Mononuclear cell (primary cell): ENCODE data around the genes HAO1, PLCB1 and PLCB4.

- RRBS, result no CpG with 5 or more reads among the region's 10 CpGs
Measured at GRCh38 chr20:5545149-5546325, 65.3 kb downstream of the GPCPD1 start.

GRCh38 chr20:5584486-5585122, 26.2 kb downstream of the GPCPD1 start:
- RRBS, result no CpG with 5 or more reads among the region's 6 CpGs

- RRBS, result no CpG with 5 or more reads among the region's 4 CpGs
Measured at GRCh38 chr20:5653144-5653701, 42.4 kb upstream of the GPCPD1 start.

DNA sequence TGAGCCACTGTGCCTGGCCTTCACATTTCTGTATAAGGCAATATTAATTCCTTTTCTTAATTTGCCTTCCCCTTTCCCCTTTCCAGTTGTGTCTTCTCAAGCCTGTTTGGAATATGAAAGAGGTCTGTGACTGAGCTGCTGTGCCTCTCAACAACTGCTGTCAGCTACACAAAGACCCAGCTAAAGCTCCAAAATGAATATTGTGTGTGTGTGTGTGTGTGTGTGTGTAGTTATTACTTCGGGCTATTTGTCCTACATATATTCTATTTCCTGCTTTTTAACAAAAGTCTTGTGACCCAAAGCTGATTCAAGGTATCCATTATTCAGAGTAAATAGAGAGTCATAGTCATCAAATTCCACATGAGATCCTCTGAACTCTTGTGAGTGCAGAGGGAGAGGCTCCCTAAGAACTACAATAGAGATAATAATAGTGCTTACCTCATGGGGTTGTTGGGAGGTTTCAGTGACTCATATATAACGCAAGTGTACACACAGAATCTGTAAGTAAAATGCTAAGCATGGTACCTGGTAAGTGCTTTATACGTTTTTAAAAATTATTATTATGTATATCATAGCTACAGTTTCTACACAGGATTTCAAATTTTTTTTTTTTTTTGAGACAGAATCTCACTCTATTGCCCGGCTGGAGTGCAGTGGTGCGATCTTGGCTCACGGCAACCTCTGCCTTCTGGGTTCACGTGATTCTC, 43.7 kb upstream of the GPCPD1 start:
- RRBS, result no CpG with 5 or more reads among the region's 7 CpGs

DNA sequence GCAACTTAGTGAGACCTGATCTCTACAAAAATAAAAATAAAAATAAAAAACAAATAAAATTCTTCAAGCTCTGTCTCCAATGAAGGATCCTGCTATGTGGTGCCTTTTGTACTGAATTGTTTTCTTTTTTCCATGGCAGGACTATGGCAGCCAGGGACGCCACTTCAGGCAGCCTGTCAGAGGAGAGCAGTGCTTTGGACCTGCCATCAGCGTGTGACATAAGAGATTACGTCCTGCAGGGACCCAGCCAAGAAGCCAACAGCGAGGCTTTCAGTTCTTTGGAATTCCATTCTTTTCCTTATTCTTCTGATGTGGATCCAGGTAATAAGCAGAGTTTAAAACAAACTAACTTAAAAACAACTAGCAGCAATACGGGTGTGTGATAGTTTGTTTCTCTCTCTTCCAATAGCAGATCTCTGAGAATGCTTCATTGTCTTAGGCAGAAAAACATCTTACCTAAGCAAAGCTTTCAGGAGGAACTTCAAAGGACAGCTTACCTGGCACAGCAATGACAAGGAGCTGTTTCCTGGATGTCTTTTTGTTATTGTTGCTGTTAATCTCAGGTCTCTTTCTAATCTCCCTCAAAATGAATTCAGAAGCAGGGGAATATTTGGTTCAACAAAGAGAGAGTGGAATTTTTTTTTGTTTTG, 22.6 kb downstream of the SHLD1 start:
- RRBS, result no CpG with 5 or more reads among the region's 5 CpGs

DNA sequence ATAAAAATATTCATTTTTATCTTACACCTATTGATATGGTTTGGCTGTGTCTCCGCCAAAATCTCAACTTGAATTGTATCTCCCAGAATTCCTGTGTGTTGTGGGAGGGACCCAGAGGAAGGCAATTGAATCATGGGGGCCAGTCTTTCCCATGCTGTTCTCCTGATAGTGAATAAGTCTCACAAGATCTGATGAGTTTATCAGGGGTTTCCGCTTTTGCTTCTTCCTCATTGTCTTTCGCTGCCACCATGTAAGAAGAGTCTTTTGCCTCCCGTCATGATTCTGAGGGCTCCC, 753 bp upstream of the LRRN4 start:
- RRBS, result no CpG with 5 or more reads among the region's 4 CpGs

GRCh38 chr20:6058401-6059444, 4.9 kb upstream of the LRRN4 start:
- RRBS, result no CpG with 5 or more reads among the region's 9 CpGs

DNA sequence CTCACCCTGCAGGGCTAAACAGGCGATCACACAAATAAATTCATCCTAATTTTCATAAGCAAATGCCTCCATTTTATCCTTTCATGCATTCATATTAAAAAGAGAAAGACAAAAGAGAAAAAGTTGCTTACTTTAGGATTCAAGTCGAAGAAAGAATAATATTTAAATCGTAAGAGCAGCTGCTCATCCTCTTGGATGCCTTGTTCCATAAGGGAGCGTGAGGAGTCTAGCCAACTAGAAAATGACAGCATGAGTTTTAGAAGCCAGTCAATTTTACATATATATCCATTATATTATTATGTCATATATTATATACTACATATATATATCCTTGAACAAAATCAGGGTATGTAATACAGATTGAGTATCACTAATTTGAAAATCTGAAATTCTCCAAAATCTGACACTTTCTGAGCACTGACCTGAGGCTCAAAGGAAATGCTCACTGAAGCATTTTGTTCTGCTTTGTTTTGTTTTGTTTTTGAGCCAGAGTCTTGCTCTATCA, 15.4 kb downstream of the FERMT1 start:
- RRBS, result no CpG with 5 or more reads among the region's 4 CpGs

GRCh38 chr20:6533645-6534613, 233.6 kb upstream of the BMP2 start:
- RRBS, result no CpG with 5 or more reads among the region's 19 CpGs

DNA sequence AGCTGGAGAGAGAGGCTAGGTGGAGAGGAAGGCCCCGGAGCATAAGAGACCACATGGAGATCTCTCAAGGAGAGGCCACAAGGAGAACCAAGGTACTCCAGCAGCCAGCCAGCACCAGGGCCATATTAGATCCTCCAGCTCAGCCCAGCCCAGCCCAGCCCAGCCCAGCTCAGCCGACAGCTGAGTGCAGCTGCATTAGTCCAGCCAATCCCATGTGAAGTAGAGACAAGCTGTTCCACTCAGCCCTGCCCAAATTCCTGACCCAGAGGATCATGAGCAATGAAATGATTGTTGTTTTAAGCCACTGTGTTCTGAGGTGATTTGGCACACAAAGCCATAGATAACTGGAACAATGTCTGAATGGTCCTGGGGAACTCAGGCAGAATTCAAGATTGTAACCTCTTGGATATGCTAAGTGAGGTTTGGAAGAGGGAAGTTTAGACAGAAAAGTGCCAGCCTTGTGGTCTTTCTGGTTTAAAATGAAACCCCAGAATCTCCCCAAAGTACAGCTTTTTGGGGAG, 59.5 kb upstream of the BMP2 start:
- RRBS, result no CpG with 5 or more reads among the region's 2 CpGs

GRCh38 chr20:7096932-7097213, 329.4 kb downstream of the BMP2 start:
- RRBS, result no CpG with 5 or more reads among the region's 2 CpGs

DNA sequence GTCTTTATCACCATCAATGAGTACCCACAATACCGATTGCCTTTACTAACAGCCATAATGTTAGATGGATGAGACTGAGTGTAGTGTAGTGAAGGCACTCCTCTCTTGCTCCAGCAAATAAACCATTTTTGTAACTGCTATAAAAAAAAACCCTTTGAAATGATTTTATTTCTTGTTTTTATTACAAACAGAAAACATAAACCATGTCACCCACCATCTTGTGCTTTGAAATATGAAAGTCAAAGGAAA, 860 bp downstream of the HAO1 start:
- RRBS, result no CpG with 5 or more reads among the region's 1 CpG

DNA sequence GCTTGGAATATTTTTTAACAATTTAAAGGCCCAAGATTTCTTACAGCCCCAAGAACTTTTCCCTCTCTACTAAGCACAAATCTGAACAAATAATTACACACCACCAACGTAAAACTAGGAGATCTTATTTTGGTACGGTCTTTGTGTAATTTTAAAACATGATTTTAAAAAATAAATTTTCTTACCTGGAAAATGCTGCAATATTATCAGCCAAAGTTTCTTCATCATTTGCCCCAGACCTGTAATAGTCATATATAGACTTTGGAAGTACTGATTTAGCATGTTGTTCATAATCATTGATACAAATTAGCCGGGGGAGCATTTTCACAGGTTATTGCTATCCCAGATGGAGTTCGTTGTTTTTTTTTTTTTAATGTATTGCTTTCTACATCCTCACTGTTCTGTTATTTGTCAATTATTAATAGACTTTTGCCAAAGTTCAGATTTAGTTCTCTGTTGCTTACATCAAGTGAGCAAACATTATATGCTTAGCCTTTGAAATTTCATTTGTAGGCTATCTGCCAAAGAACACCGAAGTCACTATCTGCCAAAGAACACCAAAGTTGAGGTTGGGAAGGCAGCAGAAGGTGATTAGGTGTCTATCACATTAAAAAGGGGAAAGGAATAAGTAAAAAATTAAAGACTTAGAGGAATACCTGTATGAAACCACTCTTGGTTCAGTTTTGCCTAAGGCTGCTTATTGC, at the start of gene HAO1:
TSS of gene HAO1 (minus strand) at position 358 of the 704 bp plus-strand sequence.
- RRBS, result no CpG with 5 or more reads among the region's 5 CpGs

GRCh38 chr20:8131934-8132580, at the start of gene PLCB1:
TSS of gene PLCB1 (plus strand) at chr20:8132266.
- RRBS, result 1% methylated on average over 27 of the region's 65 CpGs

- RRBS, result no CpG with 5 or more reads among the region's 5 CpGs
Measured at GRCh38 chr20:8473852-8474931, 342.1 kb downstream of the PLCB1 start.

DNA sequence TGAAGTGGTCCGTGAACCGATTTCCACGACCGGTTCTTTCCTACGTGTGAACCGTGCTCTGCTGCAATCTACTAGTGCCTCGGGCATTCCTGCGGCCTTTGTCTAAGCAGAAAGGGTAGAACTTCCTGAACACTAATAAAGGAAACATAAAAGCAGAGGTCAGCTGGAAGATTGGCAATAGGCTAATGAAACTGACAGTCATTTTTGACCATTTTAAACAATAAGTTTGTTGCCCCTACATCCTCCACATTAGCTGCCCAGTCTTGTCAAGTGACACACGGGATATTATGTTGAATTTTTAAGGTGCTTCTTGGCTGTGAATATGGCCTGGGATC, 410.1 kb downstream of the PLCB1 start:
- RRBS, result no CpG with 5 or more reads among the region's 9 CpGs

- RRBS, result 6% methylated on average over 22 of the region's 89 CpGs
Measured at GRCh38 chr20:9068769-9069888, at the start of gene PLCB4. TSS of gene PLCB4 (plus strand) at chr20:9069087.

DNA sequence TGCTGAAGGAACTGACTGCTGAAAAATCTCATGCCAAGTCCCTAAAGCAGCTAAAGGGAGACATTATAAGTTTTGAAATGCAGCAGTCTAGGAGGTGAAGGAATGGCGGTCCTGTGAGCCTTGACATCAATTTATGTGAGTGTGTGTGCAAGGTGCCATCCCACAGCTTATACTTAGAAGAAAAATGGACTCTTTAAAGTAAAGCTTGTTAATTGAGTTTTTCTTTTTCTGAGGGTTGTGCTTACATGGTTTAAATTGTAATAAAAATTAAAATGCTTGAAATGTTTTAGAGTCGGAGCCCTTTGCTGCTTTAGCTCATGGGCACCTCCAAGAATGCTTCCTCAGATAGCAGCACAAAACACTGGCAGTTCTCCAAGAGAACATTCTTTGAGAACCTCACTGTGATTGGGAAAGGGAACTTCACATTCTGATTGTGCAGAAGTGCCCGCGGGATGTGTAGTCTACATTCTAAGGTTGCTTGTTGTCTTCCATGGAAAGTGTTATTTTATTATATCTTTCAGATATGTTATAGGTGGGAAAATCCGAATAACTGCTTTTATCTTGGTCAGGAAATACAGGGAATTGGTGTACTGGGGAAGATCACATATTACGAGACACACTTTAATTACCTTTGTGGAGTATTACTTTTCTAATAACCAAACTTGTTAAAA, 44.2 kb downstream of the PLCB4 start:
- RRBS, result no CpG with 5 or more reads among the region's 6 CpGs

GRCh38 chr20:9837892-9838319, 970 bp downstream of the PAK5 start:
- RRBS, result no CpG with 5 or more reads among the region's 14 CpGs